A172 (cell line): ENCODE data around the genes MSH2 and FSHR.

- RAMPAGE, long total RNA: no peak
Observed at GRCh38 chr2:47301050-47301685, 67.9 kb upstream of the EPCAM start.

DNA sequence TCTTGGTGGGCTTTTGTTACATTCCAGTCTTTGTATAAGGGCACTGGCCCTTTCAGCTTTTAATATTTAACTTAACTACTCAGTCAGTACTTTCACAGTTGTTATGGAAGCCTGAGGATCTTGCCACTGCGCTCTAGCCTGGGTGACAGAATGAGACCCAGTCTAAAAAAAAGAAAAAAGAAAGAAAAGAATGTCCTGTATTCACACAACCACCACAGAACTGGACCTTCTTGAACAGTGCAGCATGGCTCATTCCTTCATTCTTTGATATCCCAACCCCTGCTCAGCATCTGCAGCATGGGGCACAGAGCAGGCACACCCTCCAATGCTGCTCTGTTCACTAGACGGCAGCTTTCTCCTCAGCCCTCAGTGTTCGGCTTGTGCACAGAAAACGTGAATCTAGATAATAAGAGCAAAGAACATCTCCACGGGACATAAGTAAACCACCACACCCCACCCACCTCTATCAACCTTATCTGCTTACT, 59.5 kb upstream of the EPCAM start:
- RAMPAGE, long total RNA: no peak

- RAMPAGE, long total RNA: no peak
Observed at GRCh38 chr2:47322947-47323468, 46.1 kb upstream of the EPCAM start.

- RAMPAGE, long total RNA: no peak
Observed at GRCh38 chr2:47346616-47347125, 22.4 kb upstream of the EPCAM start.

GRCh38 chr2:47354066-47355230, 14.7 kb upstream of the EPCAM start:
- RAMPAGE, long total RNA: no peak

GRCh38 chr2:47402478-47403768, at the start of gene MSH2:
TSS of gene MSH2 (plus strand) at chr2:47403156.
- RAMPAGE, long total RNA: start-site peak on the plus strand at chr2:47403156-47403194, 232 and 94 reads in 2 replicates

DNA sequence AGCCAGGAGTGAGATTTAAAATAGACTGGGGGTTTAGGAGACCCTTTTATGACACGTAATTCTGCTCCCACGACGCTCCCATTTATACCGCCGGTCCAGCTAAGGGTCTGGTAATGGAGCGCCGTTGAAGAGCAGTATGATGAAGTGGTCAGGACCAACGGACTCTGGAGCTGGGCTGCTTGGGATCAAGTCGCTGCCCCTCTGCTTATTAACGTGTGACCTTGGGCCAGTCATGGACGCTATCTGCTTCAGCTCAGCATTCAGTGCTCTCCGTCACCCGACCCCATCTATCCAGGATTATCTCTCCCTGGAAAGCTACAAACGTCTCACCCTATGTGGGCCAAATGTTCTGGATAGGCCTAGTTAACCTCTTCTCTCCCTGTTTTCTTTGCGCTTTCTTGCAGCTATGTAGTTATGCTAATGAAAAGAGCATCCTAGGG, 833 bp downstream of the MSH2 start:
- RAMPAGE, long total RNA: no peak

DNA sequence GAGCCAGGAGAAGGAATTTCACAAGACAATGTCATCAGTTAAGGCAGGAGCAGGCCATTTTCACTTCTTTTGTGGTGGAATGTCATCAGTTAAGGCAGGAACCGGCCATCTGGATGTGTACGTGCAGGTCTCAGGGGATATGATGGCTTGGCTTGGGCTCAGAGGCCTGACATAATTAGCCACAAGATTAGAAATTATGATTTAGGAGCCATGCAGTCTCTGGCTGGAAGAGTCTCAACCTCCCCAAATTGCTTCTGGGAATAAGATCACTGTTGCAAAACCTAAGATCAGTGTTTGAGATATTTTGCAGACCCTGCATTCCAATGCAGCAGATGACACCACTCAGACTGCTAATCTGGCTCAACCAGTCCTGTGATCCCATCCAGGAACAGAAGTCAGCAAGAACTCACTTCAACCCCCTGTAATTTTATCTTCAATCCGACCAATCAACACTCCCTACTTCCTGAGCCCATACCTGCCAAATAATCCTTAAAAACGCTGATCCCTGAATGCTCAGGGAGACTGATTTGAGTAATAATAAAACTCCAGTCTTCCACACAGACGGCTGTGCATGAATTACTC, 84.3 kb upstream of the MSH6 start:
- RAMPAGE, long total RNA: no peak

DNA sequence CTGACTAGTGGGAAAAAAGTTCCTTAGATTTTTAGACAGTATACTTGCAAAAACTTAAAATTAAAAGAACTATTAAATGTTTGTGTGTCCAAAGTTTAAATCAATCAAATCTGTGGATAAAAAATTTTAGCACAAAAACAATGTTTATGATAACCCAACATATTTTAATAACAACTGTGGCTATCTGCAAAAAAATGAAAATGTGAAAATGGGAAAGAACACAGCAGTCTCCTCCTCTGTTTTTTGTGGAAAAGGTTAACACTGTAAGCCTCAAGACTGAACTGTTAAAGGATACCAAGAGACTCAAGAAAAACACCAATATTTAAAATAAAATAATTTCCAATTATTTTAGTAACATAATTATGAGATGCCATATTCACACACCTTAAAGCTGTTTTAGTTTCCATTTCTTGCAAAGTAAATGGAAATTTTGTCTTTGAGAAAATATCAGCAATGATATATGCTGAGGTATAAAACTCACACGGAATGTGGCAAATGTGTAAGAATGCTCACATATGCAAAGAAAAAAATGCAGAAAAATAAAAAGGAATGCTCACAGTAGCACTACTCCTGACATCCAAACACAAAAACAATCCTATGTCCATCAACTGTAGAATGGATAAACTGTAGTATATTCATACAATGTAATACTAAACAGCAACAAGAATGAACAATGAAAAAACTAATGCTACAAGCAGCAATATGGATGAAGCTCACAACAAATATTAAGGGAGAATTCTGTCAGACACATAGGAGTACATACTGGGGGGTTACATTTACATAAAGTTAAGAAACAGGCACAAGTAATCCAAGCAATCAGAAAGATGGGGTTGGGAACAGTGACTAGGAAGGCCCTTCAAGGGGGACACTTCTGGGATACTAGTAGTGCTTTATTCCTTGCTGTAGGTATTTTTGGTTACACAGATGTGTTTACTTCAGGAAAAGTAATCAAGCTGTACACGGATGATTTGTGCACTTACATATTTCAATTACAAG, 11.3 kb downstream of the FBXO11 start:
- RAMPAGE, long total RNA: no peak

DNA sequence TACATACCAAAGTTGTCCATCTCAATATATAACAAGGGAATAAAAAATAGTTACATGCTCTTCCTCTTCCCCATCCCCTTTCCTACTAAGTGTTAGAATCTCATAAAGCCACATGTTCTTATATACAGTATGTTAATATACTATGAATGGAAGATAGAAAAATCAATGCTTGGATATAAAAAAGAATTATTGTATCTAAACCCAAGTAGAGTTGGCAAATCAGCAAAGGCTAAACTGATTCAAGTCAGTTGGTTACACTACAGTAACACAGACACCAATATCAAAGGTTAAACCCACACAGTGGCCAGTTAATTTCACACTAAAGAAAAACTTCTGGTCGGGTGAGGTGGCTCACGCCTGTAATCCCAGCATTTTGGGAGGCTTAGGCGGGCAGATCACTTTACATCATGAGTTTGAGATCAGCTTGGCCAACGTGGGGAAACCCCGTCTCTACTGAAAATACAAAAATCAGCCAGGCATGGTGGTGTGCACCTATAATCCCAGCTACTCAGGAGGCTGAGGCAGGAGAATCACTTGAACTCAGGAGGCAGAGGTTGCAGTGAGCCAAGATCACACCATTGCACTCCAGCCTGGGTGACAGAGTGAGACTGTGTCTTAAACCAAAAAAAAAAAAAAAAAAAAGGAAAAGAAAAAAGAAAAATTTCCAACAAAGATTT, 9.1 kb downstream of the FBXO11 start:
- RAMPAGE, long total RNA: no peak

- RAMPAGE, long total RNA: no peak
Observed at GRCh38 chr2:48313409-48313946, 1.0 kb upstream of the FOXN2 start.

- RAMPAGE, long total RNA: no peak
Observed at GRCh38 chr2:48398224-48398529, 42.4 kb upstream of the PPP1R21 start.

DNA sequence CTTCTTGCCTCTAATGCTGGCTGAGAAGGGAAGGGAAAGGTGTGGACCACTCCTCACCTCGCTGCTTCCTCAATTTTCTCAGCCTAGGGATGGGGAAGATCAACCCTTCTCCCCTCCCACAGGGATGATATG, 598 bp downstream of the PPP1R21 start:
- RAMPAGE, long total RNA: no peak

DNA sequence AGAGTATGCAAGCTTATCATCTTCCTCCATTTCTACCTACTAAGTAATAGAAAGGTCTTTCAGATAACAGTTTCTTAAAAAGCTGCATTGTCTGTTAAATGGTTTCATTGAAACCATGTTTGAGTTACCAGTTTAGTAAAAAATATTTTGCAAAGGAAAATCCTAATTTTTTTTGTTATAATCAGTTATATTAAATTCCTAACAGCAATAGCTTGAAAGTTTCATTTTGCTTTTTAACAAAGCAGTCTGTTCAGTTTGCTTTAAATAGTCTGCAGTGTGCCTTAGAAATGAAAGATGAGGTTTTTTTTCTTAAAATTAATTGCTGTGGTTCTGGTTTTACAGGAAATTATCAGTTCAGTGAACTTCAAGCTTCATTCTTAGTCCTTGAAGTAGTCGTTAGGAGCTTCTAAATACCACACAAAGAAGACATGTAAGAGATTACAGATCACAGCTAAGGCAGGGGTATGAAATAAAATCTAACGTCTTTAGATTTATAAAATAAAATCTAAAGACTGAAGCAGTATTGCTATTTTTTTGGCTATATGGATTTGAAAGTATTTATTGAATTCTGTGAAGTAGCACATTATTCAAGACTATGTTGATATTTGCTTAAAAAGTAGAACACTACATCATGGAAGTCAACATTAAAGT, 7.7 kb downstream of the PPP1R21 start:
- RAMPAGE, long total RNA: no peak

GRCh38 chr2:48459465-48460424, 19.2 kb downstream of the PPP1R21 start:
- RAMPAGE, long total RNA: no peak

- RAMPAGE, long total RNA: no peak
Observed at GRCh38 chr2:48568561-48569036, 38.6 kb downstream of the STON1 start.

DNA sequence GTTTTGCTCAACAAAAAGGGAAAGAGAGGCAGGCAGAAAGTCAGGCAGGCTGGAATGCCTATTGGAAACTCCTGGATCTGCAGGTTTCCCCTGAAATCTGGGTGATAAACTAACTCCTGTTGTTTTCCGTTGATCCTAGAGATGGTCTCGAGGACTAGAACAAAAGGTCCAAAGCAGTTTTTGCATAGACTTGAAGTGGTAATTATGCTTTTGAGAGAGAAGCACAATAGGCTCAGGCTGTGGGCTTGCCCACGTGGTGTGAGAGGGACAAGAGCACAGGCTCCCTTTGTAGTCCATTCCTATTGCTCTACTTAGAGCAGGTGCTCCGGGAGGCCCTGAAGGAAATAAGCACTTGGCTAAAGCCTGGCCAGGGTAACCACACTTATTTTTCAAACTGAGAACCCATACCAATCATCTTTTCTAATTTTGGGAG, 31.9 kb upstream of the GTF2A1L start:
- RAMPAGE, long total RNA: no peak

- RAMPAGE, long total RNA: no peak
Observed at GRCh38 chr2:49154273-49154715, at the start of gene FSHR. TSS of gene FSHR (minus strand) at chr2:49154515.

DNA sequence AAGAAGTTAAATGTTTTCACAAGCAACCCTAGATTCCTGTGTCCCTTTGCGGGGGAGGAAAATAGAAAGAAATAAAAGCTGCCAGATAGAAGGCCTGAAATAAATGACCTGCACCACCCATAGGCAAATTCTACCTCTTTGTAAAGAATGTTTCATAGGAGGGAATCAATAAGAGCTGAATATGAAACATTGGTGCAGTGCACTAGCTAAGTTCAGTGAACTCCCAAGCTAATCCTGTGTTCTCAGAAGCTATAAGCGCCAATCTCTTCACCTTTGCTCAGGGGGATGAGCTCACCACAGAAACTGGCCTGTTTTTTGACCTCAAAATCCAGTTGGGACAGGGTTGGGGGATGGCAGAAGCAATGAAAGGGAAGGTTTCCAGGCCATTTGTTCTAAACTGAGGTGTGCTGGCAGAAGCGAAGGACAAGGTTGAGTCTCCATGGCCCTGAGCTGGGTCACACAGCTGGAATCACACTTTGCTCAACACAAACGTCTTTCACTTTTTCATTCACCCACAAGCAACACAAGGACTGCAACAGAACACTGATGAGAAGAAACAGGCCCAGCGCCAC, 258.5 kb downstream of the NRXN1 start:
- RAMPAGE, long total RNA: no peak

DNA sequence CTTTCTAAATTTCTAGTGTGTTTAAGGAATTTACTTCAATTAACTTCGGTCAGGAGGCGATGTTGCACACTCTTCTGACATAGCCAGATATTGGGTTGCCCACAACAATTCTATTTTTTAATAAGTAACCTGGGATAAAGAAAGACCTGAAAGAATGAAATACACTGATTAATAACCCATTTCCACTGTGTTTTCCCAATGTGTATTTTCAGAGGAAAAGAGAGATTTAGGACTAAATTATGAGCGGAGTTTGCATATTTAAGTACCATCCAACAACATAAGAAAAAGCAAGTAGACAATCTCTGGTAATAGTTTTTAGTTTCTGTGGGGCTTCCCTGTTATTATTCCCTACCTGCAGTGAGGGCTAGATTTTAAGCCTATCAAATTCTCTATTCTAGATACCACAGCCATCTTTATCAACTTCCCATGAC, 250.4 kb upstream of the NRXN1 start:
- RAMPAGE, long total RNA: no peak